Fibroblast of villous mesenchyme (primary cell): ENCODE results near the gene GGACT.

DNA sequence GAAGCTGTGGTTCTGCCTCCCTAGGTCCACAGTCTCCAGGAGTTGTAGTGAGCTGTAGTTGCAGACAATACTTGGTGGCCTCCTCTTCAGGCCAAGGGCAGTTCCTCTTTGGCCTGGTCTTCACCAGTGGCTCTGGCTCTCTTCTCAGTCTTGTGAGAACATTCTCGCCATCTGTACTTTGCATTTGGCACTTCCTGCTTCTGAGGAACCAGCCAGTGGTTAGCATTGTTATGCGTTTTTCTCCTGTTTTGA, 40.7 kb downstream of the PCCA start:
- CAGE, long polyA plus RNA = no peak

DNA sequence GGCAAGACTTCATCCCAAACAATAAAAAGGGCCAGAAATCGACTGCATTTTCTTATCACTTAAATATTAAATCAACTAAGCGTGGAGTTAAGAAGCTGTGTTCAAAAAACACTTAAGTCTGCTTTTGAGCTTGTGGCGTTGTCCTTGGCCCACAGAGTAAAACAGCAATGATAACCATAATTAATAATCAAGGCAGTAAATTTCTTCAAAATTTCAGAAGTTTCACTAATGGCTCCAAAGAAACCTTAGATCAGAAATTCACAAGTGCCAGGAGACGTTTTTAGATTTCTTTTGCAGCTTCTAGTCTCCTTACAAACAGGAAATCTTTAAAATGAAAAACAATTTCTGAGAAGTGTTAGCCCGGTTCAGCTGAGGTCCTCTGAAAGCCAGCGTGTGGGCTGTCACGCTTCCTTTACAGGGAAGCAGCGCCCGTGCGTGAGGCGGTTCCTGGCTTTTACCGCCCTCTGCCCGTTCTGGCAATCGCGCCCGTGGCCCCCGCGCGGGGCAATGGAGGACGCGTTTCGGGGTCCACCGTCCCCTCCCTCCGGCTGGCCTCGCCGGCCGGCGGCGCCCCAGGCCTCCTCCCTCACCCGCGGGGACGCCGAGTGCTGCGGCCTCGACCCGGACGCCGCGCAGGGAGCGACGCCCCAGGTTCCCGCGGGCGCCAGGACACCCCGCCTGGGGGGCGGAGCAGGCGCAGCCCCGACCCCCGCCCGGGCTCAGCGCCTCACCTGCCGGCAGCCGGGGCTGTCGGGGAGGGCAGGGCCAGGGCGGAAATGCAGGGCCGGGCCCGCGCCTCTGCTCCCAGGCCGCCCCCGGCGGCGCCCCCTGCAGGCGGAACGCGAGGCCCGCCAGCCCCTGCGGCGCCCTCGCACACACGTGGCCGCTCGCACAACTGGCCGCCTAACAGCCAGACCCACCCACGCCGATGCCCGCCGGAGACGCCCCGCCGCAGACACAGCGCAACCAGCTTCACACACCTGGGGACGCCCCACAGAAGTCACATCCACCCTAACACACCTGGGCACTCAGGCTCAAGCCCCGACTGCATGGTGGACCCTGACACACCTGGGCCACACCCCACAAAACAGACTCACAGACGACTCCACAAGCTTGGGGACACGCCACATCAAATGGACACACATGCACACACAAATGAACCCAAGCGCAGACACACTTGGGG, at the start of gene GGACT:
TSS of gene GGACT (minus strand) at position 780 of the 1,183 bp plus-strand sequence.
- CAGE, long polyA plus RNA = start-site peak on the minus strand centred at position 779 of the sequence, 101 bp wide, 26 and 40 reads in 2 replicates

- CAGE, long polyA plus RNA = no peak
Observed at GRCh38 chr13:100610172-100610860, 21.7 kb upstream of the GGACT start.

- CAGE, long polyA plus RNA = no peak
Observed at GRCh38 chr13:101455882-101456380, 3.5 kb downstream of the ITGBL1 start.

- CAGE, long polyA plus RNA = no peak
Observed at GRCh38 chr13:101529389-101529953, 77.0 kb downstream of the ITGBL1 start.

DNA sequence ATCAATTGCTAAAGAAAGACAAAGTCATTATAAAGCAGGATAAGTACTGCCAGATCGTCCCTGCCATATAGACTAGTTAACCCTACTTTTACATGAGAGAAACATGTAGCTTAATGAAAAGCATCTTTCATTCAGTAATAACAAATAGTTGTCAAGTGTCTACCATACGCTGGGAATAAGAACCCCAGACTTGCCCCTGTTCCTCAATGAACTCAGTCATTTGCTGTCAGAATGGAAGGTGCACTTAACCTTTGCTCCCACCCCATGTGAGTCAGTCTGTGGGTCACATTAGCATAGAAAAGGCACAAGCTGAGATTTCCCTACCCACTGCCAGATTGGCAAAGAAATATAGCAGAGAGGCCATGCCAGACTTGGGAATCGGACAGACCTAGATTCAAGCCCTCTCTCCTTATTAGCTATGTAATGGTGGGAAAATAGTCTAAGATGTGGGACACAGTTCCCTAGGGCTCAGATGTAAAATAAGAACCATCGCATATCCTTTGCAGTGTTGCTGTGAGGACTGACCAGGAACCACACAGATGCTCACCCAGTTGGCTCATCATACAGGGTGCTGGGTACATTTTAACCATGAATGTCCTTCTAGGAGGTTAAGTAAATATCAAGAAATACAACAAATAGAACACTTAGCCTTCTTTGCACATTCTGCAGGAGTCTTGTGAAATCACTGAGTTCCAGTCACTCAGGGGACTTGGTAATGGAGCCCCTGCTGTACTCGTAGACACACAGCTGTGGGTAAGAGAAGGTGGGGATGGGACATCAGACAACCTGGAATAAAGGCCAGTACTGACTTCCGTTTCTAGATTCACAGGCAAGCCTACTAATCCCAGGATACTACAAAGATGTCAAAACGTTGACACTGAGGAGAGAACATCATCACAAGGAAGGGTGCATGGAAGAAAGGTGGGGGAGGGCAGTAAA, 266.9 kb upstream of the FGF14 start:
- CAGE, long polyA plus RNA = no peak

DNA sequence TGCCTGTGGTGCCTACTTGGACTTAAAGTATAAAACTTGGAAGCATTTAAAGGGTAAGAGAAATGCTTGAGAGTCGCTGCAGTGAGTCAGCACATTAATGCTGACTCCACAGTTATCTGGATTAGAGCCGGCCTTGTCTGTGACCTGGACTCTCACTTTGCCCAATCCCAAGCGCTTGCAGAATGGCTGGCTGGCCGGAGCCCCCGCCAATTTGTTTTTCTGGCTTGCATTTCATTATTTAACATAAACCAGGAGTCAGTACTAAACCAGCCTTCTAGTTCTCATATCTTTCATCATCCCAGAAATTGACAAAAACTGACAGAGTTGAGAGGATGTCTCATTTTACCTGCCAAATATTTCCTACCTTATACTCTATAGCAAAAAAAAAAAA, 304.9 kb upstream of the TPP2 start:
- CAGE, long polyA plus RNA = no peak

DNA sequence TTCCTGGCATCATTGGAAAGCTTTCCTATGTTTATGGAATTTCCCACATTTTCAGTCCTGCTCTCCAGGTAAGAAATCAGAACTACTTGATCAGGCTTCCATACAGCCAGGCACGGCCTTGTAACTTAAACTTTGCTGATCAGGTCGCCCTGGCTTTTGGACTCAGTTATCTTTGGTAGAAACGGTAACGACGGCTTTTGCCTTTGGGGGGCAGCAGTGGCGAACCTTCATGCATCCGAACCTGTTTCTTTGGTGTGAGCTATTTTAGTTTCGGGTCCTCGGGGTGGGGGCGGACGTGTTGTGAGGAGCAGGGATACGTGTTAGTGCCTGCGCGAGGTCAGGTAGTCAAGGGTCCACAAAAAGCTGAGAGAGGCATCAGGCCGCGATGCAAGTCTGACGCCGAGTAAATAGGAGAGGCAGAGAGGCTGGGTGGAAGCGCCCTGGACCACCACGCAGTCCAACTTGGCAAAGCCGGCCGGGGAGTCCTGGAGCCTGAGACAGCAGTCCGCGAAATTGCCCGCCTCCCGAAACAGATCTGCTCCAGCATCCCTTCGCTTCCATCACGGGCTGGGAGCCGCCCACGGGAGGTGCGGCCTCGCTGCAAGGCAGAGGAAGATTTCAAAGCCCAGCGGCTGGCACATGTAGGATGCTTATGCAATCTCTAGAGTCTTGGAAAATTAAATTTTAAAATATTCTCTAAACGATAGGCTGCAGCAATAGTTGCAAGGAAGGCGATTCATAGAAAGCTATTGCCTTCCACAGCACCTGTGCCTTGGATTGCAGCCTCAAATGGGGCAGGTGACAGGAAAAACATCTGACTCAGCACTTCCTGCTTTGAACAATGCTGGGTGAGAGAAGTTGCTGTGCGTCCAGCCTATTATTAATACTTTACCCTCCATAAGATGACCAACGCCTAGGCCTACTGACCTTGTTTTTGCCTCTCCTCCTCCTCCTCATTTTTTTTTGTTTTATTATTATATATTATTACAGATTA, 4.6 kb upstream of the TPP2 start:
- CAGE, long polyA plus RNA = no peak

- CAGE, long polyA plus RNA = no peak
Observed at GRCh38 chr13:102680224-102680873, 14.5 kb downstream of the METTL21C start.

GRCh38 chr13:102846647-102847197, 890 bp downstream of the ERCC5 start:
- CAGE, long polyA plus RNA = no peak

DNA sequence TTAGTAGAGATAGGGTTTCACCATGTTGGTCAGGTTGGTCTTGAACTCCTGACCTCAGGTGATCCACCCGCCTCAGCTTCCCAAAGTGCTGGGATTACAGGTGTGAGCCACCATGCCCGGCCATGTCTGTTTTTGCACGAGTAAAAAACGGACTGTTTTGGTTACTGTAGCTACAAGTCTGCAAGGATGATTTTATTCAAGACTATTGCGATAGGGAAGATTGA, 103.9 kb upstream of the SLC10A2 start:
- CAGE, long polyA plus RNA = no peak

DNA sequence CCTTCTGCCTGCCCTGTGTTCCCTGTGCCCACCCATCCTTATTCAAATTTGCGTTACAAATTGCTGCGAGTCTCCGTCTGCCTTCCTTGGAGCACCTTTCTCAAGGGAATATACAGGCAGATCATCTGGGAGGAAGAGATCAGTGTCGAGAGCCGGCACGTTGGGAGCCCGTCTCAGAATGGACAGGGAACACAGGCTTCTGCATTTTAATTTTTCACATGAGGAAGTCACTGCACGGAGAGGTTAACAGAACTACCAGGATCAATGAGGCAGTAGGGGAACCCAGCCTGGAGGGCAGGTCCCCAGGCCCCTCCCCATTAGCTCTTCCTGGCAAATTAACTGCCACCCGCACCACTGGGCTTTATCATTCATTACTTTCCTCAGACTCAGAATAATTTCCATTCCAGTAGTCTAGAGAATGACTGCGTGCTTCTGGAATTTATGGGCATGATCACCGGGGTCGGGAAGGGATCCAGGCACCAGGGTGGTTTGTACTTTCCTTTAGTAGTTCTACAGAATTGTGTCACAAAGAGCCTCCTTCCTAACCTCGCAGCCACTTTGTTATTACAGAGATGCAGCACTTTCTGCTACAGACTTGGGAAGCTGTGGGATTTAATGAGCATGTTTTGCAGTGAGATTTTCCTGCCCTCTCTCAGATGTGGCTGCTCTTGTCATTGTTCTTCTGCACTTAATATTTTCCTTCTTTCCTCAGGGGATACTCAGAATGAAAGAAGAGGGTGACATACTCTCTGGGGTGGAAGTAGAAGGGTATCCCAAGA, 284.8 kb upstream of the SLC10A2 start:
- CAGE, long polyA plus RNA = no peak

GRCh38 chr13:105139715-105140515, 325.9 kb upstream of the DAOA start:
- CAGE, long polyA plus RNA = no peak

GRCh38 chr13:105921857-105922332, 456.1 kb downstream of the DAOA start:
- CAGE, long polyA plus RNA = no peak

GRCh38 chr13:106376229-106376786, 159.2 kb downstream of the EFNB2 start:
- CAGE, long polyA plus RNA = no peak

GRCh38 chr13:106587779-106588266, 19.9 kb upstream of the ARGLU1 start:
- CAGE, long polyA plus RNA = no peak

- CAGE, long polyA plus RNA = no peak
Observed at GRCh38 chr13:107883433-107884177, 16.3 kb upstream of the NALF1 start.

- CAGE, long polyA plus RNA = no peak
Observed at GRCh38 chr13:108210030-108210601, 5.2 kb downstream of the LIG4 start.

DNA sequence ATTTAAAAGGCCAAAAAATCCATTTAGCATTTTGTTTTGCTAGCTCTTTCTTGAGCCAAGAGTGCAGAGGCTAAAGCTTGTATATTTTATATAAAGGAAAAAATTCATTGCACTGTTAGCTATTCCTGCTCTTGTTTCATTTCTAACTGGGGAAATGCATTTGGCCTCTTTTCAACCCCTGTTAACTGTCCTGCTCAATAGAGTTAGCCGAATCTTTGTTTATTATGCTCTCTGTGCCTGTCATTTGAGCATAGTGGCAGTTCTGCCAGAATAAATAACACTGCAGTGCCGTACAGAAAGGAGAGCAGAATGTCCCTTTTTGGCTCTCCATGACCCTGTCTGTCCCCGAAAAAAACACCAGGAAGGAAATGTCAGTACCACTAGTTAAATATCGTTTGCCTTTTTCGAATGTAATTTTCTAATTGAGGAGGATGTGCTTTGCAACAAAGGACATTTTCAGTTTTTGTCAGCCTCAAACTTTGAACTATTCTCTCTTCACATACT, 350.9 kb downstream of the MYO16 start:
- CAGE, long polyA plus RNA = no peak

- CAGE, long polyA plus RNA = no peak
Observed at GRCh38 chr13:109155929-109157017, 526.9 kb downstream of the MYO16 start.